SK-N-DZ (cell line): ENCODE results near the genes PUS3, VSIG10L2 and ST3GAL4.

DNA sequence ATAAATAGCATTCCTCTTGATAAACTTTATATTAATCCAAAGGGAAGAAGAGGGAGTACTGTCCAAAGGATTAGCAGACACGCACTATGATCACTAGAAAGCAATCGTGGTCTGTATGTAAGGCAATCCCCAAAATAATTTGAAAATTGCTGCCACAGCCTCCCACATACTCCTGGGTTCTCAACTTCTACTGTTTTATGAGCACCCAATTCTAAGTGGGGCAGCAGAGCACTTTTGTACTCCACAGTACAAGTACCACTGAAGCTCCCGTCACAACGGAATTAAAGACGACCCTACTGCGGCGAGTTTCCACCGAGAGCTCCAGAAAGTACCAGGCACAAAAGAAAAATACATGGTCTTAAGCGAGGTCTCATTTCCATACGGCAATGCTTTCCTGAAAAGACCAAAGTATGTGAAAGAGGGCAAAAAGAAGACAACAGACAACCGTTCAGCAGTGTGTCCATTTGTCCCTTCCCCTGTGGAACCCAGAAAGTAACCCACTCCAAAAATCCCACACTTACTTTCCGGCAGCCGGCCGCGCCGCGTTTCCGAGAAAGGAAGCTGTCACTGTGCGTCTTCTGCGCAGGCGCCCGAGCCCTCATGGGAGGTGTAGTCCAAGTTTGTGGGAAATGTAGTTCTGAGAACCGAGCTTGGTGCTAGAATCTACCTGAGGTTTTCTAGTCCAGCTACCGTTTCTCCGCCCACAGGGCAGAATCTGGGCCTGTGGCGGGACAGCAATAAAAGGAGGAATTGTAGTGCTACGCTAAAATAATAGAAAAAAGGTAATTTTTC is at the start of gene PUS3:
PUS3 (minus strand) TSS at position 558 of the 792 bp plus-strand sequence.
RAMPAGE:
- cytosol, long total RNA = start-site peak on the minus strand centred at position 551 of the sequence, 19 bp wide, 275 and 333 reads in 2 replicates
- nucleus, long total RNA = start-site peak on the minus strand centred at position 543 of the sequence, 35 bp wide, 28 and 38 reads in 2 replicates

DNA sequence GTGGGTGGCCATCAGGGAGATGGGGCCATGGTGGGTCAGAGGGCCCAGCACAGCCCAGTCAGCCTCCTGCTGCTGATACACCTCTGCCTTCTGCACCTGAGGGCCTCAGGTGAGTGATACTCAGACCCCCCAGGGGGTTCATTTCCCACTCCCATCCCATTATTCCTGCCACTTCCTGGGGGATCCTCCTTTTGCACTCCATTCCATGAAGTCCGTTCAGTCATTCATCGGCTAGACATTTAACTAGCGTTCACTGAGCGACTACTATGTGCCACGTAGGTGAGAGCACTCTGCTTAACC is at the start of gene VSIG10L2:
VSIG10L2 (plus strand) TSS at position 16 of the 300 bp plus-strand sequence.
RAMPAGE:
- cytosol, long total RNA = no peak
- nucleus, long total RNA = no peak

GRCh38 chr11:125951018-125951640 is 5.3 kb downstream of the VSIG10L2 start:
RAMPAGE:
- cytosol, long total RNA = no peak
- nucleus, long total RNA = no peak

RAMPAGE:
- cytosol, long total RNA = no peak
- nucleus, long total RNA = no peak
Measured at GRCh38 chr11:125994582-125995222, 48.9 kb downstream of the VSIG10L2 start.

DNA sequence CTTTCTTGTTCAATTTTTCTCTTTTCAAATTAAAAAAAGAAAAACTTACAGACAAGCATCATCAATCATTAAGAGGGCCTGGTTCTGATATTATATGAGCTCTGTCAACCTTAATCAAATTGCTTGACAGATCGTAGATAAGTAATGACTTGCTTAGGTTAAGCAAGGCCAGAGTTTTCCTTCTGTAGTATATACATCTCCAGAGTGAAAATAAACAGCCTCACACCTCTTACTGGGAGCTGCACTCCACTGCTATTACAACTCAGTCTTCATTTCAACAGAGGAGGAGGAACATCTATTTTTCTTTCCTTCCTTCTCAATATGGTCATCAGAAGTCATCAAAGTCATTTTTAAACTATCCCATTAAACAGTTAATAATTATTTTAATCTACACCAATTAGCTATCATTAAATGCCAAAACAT is 13.5 kb downstream of the CDON start:
RAMPAGE:
- cytosol, long total RNA = no peak
- nucleus, long total RNA = no peak

RAMPAGE:
- cytosol, long total RNA = no peak
- nucleus, long total RNA = no peak
Measured at GRCh38 chr11:126115756-126116450, 53.2 kb upstream of the CDON start.

GRCh38 chr11:126153981-126154424 is 57.4 kb downstream of the RPUSD4 start:
RAMPAGE:
- cytosol, long total RNA = no peak
- nucleus, long total RNA = no peak

DNA sequence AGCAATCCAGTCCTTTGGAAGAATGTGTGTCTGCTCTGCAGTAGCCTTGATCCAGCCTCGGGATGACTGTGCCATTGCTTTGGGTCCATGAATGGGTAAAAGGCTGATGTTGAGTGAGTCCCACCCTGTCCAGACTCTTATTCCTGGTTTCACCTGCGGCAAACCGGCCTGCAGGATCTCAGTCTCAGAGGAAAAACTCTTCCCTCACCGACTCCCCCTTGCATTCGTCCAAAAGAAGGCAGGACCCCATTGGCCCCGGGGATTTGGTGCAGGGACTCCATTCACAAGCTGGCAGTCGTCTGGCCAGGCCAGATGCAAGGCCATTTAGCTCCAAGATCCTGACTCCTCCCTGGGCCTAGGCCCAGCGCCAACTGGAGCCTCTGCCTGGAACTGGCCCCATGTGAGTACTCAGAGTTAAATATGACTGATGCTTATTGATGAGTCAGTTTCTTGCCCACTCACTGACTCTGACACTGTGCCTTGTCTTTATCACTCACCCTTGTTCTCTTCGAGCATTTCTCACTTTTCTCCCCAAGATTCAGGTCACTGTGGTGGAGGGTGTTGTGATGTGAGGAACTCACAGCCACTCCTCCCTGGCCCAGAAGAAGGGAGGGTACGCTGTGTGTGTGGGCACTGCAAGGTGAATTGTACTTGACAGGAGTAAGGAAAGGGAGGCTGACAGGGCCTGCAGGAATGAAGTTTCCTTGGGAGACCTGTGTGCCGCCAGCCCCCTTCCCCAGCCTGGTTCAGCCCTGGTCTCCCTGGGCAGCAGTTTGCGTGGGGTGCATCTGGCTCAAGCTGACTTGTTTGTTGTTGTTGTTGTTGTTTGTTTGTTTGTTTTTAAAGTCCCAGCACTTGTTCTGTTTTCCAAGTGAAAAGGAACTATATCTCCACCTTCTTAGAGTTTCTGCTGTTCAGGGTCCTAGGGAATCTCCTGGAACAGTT is 23.3 kb upstream of the ST3GAL4 start:
RAMPAGE:
- cytosol, long total RNA = no peak
- nucleus, long total RNA = no peak

RAMPAGE:
- cytosol, long total RNA = no peak
- nucleus, long total RNA = no peak
Measured at GRCh38 chr11:126339751-126340417, 15.6 kb upstream of the ST3GAL4 start.

DNA sequence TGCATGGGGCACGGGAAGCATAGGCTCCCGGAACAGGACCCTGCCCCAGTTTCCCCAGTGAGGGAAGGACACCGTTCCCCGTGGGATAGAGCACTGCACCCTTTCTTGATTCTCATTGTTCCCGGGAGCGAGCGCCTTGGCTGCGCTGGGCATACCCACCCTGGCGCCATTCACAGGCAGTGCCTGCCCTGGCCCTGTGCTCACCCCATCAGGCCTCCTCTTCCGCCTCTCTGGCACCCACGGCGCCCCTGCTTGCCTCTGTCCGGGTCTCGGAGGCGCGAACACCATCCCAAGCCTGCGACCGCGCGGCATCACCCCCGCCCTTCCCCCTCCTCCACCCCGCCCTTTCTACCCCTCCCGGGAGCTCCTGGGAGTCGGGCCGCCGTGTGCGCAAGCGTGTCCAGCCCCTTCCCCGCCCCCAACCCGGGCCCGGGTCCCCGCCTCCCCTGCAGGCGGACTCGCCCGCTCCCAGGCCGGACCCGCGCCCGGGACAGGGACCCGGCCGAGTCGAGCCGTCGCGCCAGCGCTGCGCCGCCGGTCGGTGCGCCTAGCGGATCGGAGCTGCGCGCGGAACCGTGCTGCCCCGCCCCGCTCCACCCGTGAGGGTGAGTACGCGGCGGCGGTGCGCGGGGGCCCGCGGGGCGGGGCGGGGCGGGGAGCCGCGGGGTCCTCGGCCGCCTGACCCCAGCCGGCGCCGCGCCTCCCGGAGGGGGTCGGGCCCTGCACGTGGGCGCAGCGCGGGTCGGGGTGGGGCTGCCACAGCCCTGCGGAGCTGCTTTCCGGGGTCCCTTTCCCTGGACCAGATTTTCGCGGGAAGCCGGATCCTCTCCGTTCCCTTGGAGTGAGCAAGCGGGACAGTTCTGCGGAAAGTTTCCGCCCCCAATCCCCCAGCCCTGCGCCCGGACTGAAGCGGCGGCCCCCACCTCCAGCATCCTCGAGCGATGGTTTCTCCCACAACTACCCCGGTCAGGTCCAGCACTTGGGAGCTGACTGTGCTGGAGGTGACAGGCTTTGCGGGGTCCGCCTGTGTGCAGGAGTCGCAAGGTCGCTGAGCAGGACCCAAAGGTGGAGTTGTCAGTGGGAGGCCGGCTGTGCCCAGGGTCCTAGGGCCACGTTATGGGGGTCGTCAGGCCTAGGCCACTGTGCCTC is at the start of gene ST3GAL4:
ST3GAL4 (plus strand) TSS at position 449 of the 1,149 bp plus-strand sequence.
RAMPAGE:
- cytosol, long total RNA = start-site peak on the minus strand centred at position 310 of the sequence, 48 bp wide, 29 and 55 reads in 2 replicates
- nucleus, long total RNA = start-site peak on the minus strand centred at position 300 of the sequence, 74 bp wide, 126 and 22 reads in 2 replicates

GRCh38 chr11:126359411-126360526 is 4.3 kb downstream of the ST3GAL4 start:
RAMPAGE:
- cytosol, long total RNA = no peak
- nucleus, long total RNA = no peak

RAMPAGE:
- cytosol, long total RNA = no peak
- nucleus, long total RNA = no peak
Measured at GRCh38 chr11:126469093-126469542, 113.6 kb downstream of the ST3GAL4 start.

RAMPAGE:
- cytosol, long total RNA = no peak
- nucleus, long total RNA = no peak
Measured at GRCh38 chr11:126628623-126629052, 273.2 kb downstream of the ST3GAL4 start.

GRCh38 chr11:127628219-127628646 is 627.7 kb upstream of the KIRREL3 start:
RAMPAGE:
- cytosol, long total RNA = no peak
- nucleus, long total RNA = no peak

DNA sequence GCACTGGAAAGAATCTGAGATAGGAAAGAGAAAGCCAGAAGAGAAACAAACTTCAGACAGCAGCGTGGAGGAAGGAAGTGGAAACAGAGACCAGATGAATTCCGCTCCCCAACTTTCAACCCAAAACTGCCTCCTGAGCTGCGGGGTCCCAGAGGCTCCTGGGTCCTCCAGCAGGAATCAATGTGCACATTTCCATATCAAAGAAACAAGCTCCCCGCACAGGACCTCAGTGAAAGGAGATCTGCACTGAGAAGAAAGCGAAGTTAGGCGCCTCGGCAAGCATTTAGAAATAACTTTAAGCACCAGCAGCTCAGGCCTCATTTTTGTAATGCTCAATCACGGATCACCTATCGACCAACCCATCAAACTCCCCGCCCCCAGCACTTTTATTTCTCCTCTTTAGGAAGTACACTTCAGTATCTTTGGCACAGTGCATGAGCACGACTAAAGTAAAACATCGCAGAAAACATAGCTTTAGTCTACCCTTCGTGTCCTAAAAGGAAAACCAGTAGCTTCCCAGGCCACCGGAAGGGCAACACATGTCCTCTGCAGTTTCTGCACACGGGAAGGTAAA is 245.5 kb downstream of the ETS1 start:
RAMPAGE:
- cytosol, long total RNA = no peak
- nucleus, long total RNA = no peak

GRCh38 chr11:128457108-128457680 is 130.2 kb downstream of the ETS1 start:
RAMPAGE:
- cytosol, long total RNA = no peak
- nucleus, long total RNA = no peak

DNA sequence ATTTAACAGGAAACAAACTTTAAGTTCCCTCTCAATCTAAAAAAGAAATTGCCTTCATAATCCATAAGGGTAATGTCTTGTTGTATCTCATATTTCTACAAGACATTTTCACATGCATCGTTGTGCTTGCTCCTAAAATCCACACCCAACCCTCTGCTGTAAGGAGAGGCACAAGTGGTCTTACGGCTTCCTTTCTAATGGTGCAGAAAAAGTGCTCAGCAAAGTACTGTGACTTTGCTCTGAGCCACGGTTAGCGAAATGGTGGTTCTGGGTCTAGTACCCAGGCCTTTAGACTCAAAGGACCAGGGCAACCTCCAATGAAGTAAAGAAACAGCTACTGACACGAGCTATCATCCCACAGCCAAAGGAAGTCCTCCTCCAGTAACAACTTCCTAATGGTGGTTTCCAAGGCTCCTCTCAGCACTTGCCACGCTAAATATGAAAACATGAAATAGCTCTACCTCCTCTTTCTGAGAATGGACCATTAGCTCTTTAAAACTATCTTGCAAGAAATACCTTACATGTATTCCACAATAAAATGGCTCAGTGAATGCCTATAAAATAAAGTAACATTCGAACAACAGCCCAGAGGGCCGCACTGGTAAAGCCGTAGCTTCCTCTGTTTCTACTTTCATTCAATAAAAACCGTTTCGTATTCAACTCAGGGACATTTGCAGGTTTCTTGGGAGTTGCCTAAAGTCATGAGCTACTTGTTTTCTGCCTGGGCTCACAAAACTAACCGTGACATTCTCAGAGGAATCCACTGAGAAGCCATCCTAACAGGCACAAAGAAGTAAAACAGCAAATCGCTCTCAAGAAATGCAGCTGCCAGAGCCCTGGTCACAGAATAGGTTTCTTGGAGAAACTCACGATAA is 122.4 kb downstream of the ETS1 start:
RAMPAGE:
- cytosol, long total RNA = no peak
- nucleus, long total RNA = no peak

DNA sequence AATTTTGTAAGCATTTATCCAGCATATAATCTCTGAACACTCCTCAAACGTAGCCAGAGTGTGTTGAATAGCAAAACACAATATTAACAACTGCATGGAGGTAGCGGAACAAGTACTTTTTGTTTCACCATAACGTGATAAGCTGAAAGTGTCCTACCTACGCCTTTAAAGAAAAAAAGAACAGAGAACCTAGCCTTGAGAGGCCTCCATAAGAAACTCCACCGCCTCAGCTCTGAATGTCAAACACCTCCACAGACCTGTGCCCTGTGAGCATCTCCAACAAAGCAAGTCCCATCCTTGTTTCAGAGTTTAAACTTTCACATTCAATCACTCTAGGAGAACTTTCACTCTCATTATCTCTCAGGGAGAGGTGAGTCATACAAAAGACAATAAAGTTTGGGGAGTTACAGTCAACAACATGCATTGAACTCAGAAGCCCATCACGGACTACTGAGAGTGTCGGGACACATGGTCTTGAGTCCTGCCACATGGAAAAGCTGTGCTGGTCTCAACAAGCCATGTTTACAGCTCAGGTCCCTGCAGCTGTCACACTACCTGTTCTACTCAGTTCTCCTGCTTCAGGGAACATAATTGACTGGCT is 115.3 kb downstream of the ETS1 start:
RAMPAGE:
- cytosol, long total RNA = no peak
- nucleus, long total RNA = no peak

GRCh38 chr11:128568050-128568607 is 19.2 kb downstream of the ETS1 start:
RAMPAGE:
- cytosol, long total RNA = no peak
- nucleus, long total RNA = no peak

DNA sequence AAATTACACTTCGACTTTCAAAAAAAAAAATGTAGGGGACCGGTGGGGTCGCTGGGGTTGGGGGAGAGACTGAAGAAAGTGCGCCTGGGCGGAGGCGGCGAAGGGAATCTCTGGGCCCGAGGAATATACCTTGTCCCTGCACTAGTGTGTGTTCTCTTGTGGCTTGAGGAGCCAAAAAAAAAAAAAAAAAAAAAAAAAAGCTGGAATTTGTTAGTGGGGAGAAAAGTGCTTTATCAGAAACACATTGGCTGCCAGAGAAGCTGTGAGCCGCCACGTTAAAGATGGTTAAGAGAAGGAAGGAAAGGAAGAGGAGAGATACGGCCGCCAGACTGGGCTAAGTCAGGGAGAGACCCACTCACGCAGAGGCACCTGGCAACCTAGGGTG is 8.3 kb upstream of the FLI1 start:
RAMPAGE:
- cytosol, long total RNA = no peak
- nucleus, long total RNA = no peak